NCI-H460 (cell line): ENCODE data around the genes LRRC55, P2RX3, PRG2, MED19 and TMX2.

DNA sequence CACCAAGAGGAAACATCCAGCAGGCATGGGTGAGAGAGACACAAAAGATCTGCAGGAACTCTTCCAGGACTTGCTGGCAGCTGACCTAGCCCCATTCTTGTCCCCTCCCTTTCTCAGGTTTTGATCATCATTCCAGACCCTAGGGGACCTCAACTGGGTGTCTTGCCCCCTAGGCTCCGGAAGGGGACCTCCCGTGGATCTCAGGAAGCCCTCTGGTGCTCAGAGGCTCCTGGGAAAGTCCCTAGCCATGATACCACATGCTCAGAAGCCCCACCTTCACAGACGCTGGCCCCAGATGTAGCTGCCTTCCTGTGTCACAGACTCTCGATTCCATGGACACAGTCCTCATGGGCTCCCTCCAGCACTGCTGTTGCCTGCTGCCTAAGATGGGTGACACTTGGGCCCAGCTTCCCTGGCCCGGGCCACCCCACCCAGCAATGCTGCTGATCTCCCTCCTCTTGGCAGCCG is at the start of gene LRRC55:
TSS of gene LRRC55 (plus strand) at position 317 of the 468 bp plus-strand sequence.
RAMPAGE:
- cytosol, long total RNA: no peak
- long total RNA: no peak
- nucleus, long total RNA: no peak

RAMPAGE:
- cytosol, long total RNA: no peak
- long total RNA: no peak
- nucleus, long total RNA: no peak
Measured at GRCh38 chr11:57308841-57309705, 15.7 kb downstream of the TNKS1BP1 start.

RAMPAGE:
- cytosol, long total RNA: no peak
- long total RNA: no peak
- nucleus, long total RNA: no peak
Measured at GRCh38 chr11:57322142-57322944, 2.4 kb downstream of the TNKS1BP1 start.

GRCh38 chr11:57324027-57324780 is 548 bp downstream of the TNKS1BP1 start:
RAMPAGE:
- cytosol, long total RNA: no peak
- long total RNA: no peak
- nucleus, long total RNA: no peak

DNA sequence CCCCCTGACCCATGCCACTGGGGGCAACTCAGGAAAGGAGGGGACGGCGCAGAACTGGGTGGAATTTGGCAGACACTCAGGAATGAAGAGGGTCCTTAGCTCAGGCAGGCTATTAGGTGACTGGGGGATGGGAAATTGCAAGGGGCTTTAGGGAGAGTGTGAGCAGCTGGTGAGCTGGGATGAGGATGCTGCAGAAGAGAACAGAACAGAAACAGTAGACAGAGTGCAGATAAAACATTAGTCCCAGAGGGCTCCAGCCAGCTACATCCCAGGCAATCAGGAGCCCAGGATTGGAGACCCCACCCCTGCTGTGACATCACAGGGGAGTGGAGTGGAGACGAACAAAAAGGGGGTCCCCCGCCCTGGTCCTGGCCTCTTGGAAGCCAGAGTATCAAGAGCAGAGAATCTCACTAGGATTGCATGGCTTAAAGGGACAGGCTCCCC is at the start of gene P2RX3:
TSS of gene P2RX3 (plus strand) at position 371 of the 444 bp plus-strand sequence.
RAMPAGE:
- cytosol, long total RNA: no peak
- long total RNA: no peak
- nucleus, long total RNA: no peak

GRCh38 chr11:57349641-57350254 is 11.6 kb downstream of the P2RX3 start:
RAMPAGE:
- cytosol, long total RNA: no peak
- long total RNA: no peak
- nucleus, long total RNA: no peak

DNA sequence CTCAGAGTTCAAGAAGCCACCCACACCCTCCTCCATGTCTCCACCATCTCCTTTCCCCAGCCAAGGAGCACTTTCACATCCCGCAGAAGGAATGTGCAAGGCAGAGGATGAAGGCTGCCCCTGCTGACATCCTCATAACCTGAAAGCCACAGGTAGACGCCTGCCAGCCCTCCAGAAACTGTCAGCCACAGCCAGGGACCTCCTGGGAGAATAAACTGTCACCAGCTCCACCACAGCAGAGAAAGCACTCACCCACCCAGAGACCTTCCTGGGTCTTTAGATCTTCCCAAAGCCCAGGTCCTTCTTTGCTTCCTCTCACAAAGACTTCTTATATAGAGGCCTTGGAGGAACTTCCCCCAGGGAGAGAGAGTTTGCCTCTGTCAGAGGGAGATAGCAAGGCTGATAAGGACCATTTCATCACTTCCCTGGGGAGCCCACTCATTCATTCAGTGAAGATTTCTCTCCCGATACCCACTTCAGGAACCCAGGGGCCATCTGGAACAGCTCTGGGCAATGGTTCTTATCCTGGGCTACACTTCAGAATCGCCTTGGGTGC is at the start of gene PRG2:
TSS of gene PRG2 (minus strand) at position 307 of the 556 bp plus-strand sequence.
RAMPAGE:
- cytosol, long total RNA: no peak
- long total RNA: no peak
- nucleus, long total RNA: no peak

DNA sequence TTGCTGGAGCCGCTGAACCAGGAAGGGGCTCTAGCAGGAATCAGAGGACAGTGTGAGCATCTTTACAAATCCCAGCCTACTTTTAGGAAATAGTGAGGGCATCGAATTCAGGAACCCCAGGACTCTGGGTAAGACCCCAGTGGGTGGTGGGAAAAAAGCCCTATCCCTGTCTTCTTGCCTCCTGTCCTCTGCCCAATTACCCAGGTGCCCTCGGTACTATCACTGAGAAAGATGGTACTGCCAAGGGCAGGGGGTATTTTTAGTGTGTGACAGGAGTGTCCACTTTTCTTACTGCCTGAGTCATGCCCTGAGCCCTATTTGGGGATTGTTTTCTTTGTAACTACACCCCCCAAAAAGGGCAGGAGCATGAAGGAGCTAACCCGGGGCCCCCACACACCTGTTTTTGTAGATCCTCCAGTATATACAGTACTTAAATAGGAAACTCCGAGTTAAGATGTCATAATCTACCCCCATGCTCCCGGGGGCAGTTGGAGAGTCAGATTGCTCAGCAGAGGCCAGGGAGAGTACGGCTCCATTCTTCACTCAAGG is 3.7 kb downstream of the SMTNL1 start:
RAMPAGE:
- cytosol, long total RNA: no peak
- long total RNA: no peak
- nucleus, long total RNA: no peak

DNA sequence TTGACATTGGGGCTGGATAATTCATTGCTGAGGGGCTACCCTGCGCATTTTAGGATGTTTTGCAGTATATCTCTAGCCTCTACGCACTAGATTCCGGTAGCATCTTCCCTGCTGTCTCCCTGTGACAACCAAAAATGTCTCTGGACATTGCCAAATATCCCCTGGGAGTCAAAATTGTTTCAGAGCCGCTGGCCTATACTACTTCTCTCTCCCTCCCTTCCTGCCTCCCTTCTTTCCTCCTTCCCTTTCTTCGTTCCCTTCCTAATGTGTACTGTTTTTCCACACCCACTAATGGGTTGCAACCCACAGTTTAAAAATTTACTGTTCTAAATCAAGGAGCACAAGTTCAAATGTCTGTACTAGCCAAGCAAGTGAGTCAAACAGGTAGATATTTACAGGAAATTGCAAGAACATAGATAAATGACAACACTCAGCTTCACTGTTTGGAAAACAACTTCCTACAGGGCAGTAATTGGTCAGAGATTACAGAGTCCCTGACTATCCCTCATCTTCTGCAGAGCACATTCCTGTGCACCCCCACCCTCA is 1.7 kb downstream of the SERPING1 start:
RAMPAGE:
- cytosol, long total RNA: no peak
- long total RNA: no peak
- nucleus, long total RNA: no peak

DNA sequence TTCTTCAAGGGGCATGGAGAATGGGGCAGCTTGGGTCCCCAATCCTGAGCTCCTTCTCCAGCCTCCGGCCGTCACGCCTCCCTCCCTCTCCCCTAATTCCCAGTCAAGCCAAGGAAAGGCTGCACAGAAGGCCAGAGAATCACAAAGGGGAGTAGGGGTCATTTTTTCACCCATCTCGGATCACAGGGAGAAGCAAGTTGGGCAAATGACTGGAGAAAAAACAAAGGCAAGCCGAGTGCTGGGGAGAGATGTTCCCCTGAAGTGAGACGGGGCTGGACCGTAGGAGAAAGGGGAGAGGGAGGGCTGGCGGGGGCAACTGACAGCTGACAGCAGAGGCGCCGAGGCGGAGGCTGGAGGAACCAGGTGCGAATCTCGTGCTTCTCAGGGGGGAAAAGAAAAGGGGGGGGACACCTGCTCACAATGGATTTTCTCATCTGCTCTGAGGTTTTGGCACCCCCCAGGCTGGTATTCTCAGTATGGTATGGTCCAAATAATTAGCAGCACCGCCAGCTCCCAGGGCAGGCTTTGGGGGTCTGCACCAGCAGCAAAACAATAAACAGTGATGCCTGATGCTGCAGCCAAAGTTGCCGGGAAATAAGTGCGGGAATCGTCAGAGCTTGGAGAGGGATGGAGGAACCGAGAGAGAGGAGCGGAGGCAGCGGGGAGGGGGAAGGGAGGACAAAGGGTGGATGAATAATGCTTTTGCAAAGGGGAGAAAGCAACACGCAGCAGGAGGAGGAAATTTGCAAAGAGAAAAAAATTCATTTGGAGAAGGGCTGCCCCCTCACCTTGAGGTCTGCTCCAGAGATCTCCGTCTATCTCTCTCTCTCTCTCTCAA is 596 bp downstream of the YPEL4 start:
RAMPAGE:
- cytosol, long total RNA: no peak
- long total RNA: no peak
- nucleus, long total RNA: no peak

GRCh38 chr11:57668864-57669150 is 893 bp downstream of the ZDHHC5 start:
RAMPAGE:
- cytosol, long total RNA: no peak
- long total RNA: no peak
- nucleus, long total RNA: no peak

GRCh38 chr11:57672381-57673276 is 4.7 kb downstream of the ZDHHC5 start:
RAMPAGE:
- cytosol, long total RNA: no peak
- long total RNA: no peak
- nucleus, long total RNA: no peak

DNA sequence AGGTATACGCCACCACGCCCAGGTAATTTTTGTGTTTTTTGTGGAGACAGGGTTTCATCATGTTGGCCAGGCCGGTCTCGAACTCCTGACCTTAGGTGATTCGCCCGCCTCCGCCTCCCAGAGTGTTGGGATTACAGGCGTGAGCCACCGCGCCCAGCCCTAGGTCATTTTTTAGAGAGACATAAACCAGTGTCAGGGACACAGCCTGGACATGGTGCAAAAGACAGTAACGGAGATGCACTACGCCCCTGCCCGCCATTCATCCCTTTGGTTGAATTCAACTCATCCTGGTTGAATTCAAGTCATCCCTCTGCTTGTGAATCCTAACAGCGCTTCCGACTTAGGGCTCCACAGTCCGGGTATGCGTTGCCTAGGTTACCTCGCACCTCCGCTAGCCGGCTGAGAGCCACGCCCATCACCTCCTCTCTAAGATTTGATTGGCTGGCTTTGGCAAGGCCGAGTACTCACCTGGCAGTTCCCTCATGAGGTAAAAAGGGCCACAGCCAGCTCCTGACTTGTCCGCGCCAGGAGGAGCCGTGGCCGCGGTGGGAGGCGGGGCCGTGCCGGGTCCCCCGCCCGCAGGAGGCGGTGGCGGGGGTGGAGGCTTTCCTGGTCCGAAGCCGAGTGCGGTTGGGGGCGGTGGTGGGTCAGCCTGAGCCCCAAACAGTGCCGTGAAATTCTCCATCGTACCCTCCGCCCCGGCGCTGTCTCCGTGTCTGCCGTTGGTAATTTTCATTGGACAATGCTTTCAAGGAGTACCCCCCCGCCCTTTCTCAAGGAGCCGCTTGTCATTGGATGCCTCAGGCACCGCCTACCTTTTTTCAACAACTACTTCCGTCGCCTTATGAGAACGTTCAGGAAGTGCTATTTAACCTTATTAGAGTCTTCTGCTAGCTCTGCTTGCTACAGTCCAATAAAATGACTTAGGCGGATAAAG is at the start of gene MED19:
TSS of gene MED19 (minus strand) at position 721 of the 937 bp plus-strand sequence.
RAMPAGE:
- cytosol, long total RNA: no peak
- long total RNA: no peak
- nucleus, long total RNA: no peak

RAMPAGE:
- cytosol, long total RNA: start-site peak on the plus strand at chr11:57712595-57712618, 385 and 298 reads in 2 replicates
- long total RNA: start-site peak on the plus strand at chr11:57712584-57712618, 198 and 242 reads in 2 replicates
- nucleus, long total RNA: start-site peak on the plus strand at chr11:57712590-57712618, 702 and 364 reads in 2 replicates
Measured at GRCh38 chr11:57712432-57713092, at the start of gene TMX2. Gene TMX2 (plus strand): TSS chr11:57712593.

DNA sequence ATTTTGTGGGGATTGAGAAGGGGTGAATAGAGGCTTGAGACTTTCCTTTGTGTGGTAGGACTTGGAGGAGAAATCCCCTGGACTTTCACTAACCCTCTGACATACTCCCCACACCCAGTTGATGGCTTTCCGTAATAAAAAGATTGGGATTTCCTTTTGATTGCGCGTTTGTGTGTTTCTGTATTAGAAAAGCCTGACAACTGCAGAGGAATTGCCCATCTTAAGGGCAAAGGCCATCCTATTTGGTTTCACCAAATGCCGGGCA is 545 bp upstream of the SELENOH start:
RAMPAGE:
- cytosol, long total RNA: no peak
- long total RNA: no peak
- nucleus, long total RNA: no peak

DNA sequence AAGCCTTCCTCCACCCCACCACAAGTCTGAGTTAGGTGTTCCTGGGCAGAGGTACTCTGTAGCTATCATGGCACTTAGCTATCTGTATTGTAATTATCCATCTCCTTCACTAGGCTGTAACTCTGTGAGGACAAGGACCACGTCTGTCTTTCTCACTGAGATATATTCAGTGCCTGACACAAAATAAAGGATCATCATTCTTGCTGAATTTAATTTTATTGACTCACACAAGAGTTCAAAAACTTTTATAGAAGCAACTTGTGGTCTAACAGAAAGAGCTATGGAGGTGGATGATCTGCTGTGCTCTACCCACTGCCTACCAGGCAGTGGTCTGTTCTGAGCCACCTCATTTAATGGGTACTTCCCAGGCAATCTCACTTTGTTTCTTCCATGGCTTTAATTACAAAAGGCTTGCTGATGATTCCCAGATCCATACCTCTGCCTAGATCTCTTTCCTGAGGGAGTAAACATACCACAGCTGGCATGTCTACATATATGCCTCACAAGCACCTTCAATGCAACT is 4.7 kb downstream of the BTBD18 start:
RAMPAGE:
- cytosol, long total RNA: no peak
- long total RNA: no peak
- nucleus, long total RNA: no peak

DNA sequence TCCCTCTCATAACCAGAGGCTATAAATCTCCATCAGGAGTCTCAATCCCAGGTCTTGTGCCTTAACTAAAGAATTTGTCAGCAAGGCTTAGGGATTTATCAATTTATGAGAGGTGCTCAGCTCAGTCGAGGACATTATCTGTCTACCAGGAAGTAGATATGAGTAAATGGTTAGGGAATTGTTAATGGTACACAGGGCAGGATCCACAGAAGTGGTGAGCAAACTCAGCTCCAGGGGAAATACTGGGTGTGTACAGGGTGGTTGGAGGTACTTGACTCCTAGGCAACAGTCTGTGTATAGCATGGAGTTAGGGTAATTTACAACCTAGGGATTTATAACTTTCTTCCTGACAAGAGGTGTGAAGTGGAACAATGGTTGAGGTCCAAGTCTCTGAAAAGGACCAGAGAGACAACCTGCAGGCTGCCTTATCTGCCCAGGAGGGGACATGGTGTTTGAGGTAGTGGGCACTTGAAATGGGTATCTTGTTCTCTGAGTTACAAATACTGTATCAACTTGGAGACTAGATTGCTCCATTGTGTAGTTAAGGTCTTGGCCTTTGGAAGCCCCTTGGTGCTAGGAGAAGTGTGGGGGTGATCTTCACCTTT is 123.3 kb upstream of the OR9Q1 start:
RAMPAGE:
- cytosol, long total RNA: no peak
- long total RNA: no peak
- nucleus, long total RNA: no peak

RAMPAGE:
- cytosol, long total RNA: no peak
- long total RNA: no peak
- nucleus, long total RNA: no peak
Measured at GRCh38 chr11:58523986-58524871, 16.3 kb upstream of the OR5B21 start.

RAMPAGE:
- cytosol, long total RNA: no peak
- long total RNA: no peak
- nucleus, long total RNA: no peak
Measured at GRCh38 chr11:58584442-58585066, 5.7 kb downstream of the ZFP91 start.

DNA sequence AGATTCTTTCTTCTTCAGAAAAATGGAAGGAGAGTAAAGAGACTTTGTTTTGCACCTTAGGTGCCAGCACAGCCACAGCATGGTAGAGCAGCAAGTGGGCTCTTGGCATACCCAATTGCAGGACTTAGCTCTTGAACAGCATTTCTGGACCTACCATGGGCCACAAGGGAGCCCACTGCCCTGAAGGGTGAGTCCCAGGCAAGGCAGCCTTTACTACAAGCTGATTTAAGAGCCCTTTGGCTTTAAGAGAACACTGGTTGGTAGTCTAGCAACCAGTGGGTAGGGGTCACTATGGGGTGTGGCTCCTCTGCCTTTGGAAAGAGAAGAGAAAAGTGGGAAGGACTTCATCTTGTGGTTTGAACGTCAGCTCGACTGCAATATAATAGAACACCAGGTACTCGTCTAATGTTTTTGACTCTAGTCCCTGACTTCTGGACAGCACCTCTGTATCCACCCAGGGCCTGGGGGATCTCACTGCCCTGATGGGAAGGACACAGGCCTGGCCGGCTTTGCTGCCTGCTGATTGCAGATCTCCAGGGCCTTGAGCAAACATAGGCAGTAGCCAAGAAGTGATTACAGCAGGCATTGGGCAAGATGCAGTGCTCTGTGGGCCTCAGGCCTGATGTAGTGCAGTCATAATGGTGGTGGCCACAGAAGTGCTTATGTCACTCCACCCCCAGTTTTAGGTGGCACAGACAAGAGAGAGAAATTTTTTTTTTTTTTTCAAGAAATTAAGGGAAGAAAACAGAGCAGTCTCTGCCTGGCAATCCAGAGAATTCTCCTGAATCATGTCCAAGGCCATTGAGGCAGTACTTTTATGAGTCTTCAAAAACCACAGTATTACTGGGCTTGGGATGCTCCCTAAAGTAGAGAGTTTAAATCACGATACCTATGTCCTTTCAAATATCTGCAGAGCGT is 73.3 kb upstream of the GLYATL1B start:
RAMPAGE:
- cytosol, long total RNA: no peak
- long total RNA: no peak
- nucleus, long total RNA: no peak